CD14-positive monocyte (primary cell): ENCODE measurements around a stretch of chrX.

- CAGE, long polyA plus RNA = no peak
Observed at GRCh38 chrX:315825-316626, 2.6 kb downstream of the GTPBP6 start.

- CAGE, long polyA plus RNA = no peak
Observed at GRCh38 chrX:357618-358014, 29.1 kb downstream of the PPP2R3B start.

- CAGE, long polyA plus RNA = no peak
Observed at GRCh38 chrX:367661-368124, 19.0 kb downstream of the PPP2R3B start.

- CAGE, long polyA plus RNA = no peak
Observed at GRCh38 chrX:1060227-1060538, 152.3 kb downstream of the CRLF2 start.

- CAGE, long polyA plus RNA = no peak
Observed at GRCh38 chrX:1205553-1206033, 6.9 kb downstream of the CRLF2 start.

GRCh38 chrX:1360950-1361641 is 24.5 kb downstream of the IL3RA start:
- CAGE, long polyA plus RNA = no peak

GRCh38 chrX:1385927-1386970 is 5.7 kb downstream of the SLC25A6 start:
- CAGE, long polyA plus RNA = no peak

GRCh38 chrX:1386971-1387493 is 4.9 kb downstream of the SLC25A6 start:
- CAGE, long polyA plus RNA = no peak

GRCh38 chrX:1390558-1391235 is 1.2 kb downstream of the SLC25A6 start:
- CAGE, long polyA plus RNA = no peak

GRCh38 chrX:1419082-1419678 is 27.3 kb upstream of the SLC25A6 start:
- CAGE, long polyA plus RNA = no peak

GRCh38 chrX:1421378-1422191 is 29.7 kb upstream of the SLC25A6 start:
- CAGE, long polyA plus RNA = no peak

- CAGE, long polyA plus RNA = no peak
Observed at GRCh38 chrX:1595111-1595843, 3.9 kb downstream of the AKAP17A start.

GRCh38 chrX:2242860-2243386 is 257.9 kb downstream of the DHRSX start:
- CAGE, long polyA plus RNA = no peak

- CAGE, long polyA plus RNA = no peak
Observed at GRCh38 chrX:2342528-2342725, 158.3 kb downstream of the DHRSX start.

DNA sequence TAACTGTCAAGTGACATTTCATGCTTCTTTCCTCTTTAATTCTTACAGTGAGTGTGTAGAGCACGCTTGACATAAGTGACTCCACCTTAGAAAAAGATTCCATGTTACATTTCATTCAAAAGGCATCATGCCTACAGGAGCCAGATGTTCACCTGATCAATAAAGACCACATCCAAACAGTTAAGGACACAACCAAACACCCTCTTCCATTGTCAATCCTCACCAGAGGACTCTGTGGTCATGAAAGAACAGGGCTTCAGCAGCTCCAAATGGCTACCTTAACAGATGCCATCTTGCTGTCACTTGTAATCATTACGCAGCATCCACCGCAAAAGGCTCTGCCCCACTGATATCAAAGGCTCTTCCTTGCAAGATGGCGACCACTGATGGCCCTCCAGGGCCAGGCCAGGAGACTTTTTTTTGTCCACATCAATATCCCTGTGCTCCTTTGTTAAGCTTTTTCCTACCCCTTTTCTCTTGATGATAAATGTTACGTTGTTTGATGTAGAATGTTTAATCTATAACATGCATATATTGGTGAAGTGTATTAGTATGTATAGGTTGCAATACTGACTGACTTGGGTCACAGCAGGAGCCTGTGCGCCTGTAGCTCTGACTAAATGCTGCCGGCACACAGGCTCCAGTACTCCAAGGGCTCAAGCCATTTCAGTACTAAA is 157.3 kb downstream of the DHRSX start:
- CAGE, long polyA plus RNA = no peak

- CAGE, long polyA plus RNA = no peak
Observed at GRCh38 chrX:2606865-2607174, 84.3 kb upstream of the CD99 start.

GRCh38 chrX:2708131-2708491 is 17.0 kb downstream of the CD99 start:
- CAGE, long polyA plus RNA = no peak

DNA sequence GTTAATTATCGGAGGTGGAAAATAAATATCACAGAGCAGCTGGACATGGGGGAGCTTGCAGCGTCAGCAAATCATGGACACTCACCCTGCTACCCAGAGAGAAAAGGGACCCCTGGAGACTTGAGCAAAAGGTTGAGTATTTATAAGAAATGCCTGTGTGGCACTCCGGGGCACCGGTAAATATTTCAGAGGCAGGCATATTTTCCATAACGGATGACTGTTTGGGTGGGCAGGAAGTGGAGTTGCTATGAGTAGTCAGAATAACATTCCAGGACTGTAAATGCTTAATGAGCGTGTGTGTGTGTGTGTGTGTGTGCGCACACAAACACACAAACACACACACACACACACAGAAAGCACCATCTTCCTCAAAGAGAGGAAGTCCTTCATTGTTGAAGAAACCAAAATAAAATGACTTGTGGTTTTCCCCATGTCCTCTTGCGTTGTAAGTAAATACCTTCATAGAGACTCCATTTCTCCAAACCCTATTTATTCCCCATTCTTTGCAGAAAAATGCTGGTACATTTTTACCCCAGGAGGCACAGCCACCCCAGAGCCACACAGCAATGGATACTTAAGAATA is 74.6 kb downstream of the MXRA5 start:
- CAGE, long polyA plus RNA = no peak

- CAGE, long polyA plus RNA = no peak
Observed at GRCh38 chrX:3710958-3711928, 2.2 kb downstream of the PRKX start.

- CAGE, long polyA plus RNA = no peak
Observed at GRCh38 chrX:3711929-3712914, 1.2 kb downstream of the PRKX start.